Anterior vena cava (tissue), 1 donor: ENCODE results near the genes THSD7A, CRPPA, TSPAN13 and AGR3.

- PRO-cap: no peak
Measured at GRCh38 chr7:11636197-11637147, 195.5 kb downstream of the THSD7A start.

GRCh38 chr7:11831437-11832646, at the start of gene THSD7A:
Gene THSD7A, minus strand, starts transcription at chr7:11832198.
- PRO-cap: unidirectional peak, minus-strand start at chr7:11831811; bidirectional peak, plus-strand start at chr7:11832070, minus-strand start at chr7:11831811; unidirectional peak, minus-strand start at chr7:11832198

- PRO-cap: no peak
Measured at GRCh38 chr7:12031748-12032072, 179.4 kb upstream of the TMEM106B start.

DNA sequence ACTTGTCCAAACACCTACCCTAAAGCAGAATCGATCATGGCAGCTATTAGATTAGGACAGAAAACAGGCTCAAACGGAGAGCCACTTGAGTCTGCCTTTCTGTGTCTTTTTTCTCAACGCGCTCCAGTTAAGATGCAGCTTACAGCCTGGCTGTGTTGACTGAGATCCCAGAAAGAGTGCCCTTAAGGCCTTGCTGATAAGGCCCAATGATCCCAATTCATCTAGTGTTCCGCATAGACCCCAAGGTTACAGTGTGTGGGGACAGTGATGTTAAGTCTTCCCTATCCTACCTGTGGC, 963 bp downstream of the TMEM106B start:
- PRO-cap: no peak

- PRO-cap: no peak
Measured at GRCh38 chr7:12497520-12498005, 6.7 kb upstream of the ENSG00000226690 start.

DNA sequence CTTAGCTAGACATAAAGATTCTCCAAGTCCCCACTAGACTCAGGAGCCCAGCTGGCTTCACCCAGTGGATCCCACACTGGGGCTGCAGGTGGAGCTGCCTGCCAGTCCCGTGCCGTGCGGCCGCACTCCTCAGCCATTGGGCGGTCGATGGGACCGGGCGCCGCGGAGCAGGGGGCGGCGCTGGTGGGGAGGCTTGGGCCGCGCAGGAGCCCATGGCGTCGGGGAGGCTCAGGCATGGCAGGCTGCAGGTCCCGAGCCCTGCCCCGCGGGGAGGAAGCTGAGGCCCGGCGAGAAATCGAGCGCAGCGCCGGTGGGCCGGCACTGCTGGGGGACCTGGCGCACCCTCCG, 14.5 kb upstream of the SCIN start:
- PRO-cap: no peak

DNA sequence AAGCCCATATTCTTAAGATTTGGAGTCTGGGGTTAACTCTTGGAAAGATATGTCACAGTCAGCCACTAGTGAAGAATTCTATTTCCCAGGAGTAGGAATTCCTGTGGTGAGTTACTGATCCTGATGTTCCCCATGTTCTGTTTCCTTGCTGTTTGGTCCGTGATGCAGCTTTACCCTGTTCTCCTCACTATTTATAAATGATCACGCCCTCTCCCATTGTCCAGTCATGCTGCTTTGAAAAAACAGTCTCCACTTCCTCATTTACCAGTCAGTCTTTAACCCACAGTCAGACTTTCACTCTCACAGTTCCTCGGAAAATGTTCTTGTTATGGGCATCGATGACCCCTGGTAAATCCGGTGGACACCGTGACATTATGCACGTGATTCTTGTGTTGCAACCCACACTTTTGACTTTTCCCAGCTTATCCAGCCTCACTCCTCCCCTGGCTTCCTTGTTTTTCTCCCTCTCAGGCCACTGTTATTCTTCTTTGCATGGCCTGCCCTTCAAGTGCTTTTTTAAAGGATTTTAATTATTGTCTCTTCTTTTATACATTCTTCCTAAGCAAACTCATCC, 14.4 kb downstream of the SCIN start:
- PRO-cap: no peak

DNA sequence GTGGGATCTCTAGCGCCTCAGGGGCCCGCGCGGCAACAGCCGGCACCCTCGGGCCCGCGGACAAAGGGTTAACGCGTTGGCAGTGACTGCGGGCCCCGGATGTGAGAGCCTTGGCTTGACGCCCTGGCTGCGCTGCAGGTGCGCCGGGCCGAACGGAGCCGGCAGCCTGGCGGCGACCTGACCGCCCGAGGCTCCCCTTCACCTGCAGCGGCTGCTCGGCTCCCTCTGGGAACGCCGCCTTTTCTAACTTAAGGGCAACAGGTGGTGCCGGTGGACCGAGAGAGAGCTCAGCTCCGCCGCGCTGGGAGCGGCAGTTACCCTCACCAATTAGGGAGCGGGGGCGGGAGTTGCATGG, 281 bp upstream of the ARL4A start:
- PRO-cap: bidirectional peak, plus-strand start outside the sequence, minus-strand start at position 329 of the sequence

GRCh38 chr7:12979209-12979692, 291.8 kb downstream of the ARL4A start:
- PRO-cap: no peak

GRCh38 chr7:13057352-13058112, 370.1 kb downstream of the ARL4A start:
- PRO-cap: no peak

GRCh38 chr7:13778980-13779297, 210.5 kb downstream of the ETV1 start:
- PRO-cap: no peak

DNA sequence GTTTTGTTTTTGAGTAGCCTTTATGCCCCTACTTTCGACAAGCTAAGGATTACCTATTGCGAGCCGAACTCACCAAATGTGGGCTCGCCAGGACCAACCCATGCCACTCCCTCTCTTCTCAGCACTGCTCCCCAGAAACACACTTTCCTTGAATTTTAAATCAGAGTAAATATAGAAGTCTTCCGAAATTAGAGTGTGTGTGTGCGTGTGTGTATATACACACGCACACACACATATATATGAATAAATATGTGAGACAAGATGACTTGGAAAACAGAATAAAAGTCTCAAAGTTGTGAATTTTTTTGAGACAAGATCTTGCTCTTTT, 96.7 kb downstream of the AGMO start:
- PRO-cap: unidirectional peak, plus-strand start at position 56 of the sequence

DNA sequence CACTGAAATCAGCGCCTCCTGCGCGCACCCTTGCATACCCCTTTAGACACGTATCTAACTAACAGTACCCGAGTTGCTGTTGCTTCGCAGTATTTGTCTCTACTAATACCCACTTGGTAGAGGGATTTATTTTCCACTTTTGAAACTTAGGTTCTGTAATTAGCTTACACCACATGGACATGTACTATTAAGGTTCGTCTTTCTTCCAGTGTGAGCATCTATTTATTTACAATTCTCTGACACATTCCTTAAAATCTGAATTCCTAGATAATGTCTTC, 1.5 kb downstream of the MEOX2 start:
- PRO-cap: no peak

DNA sequence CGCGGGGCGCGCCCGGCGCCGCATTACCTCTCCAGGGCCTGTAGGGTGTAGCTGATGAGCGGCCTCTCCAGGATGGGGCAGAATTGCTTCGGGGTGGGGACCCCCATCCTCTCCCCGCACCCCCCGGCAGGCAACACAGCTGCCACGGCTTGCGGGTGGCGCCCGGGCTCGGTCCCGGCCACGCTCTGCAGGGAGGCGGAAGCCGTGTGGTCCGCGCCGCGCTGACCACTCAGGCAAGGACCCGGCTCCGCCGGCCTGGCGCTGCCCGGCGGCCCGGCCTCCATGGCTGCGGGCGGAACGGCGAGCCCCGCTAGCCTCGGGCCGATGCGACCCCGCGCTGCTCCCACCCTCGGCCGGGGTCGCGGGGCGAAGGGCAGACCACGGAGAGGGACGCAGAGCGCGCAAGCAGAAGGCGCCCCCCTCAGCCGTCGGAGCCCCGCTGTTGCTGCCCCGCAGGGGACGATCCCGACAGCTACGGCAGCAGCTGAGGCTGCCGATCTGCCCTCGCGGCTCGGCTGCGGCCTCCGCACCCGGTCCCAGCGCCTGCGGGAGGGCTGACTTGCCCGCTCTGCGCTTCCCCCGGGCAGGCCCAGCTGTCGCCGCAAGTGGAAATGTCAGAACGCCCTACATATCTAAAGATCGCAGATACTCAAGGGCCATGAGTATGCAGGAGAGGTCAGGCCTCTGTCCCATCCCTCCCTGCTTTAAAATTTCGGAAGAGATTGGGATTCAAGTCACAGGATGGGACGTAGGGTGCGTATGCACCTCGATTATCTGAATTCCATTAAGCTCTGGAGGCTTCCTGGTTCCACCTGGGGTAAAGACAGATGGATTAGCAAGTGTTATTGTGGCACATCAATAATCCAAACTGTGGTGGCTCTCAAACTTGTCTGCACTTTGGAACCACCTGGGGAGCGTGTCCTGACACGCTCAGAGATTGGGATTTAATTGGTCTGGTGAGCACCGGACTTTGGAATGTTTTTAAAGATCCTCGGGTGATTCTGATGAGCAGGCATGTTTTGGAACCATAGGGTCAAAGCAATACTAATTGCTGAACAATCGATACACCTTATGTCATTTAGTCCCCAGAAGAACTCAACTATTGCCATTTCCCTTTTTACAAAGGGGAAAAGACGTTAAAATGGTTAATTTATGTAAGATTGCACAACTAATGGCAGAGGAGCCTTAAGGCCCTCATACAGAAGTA, at the start of gene CRPPA:
Gene CRPPA, minus strand, starts transcription at position 500 of the 1,207 bp plus-strand sequence.
- PRO-cap: no peak

DNA sequence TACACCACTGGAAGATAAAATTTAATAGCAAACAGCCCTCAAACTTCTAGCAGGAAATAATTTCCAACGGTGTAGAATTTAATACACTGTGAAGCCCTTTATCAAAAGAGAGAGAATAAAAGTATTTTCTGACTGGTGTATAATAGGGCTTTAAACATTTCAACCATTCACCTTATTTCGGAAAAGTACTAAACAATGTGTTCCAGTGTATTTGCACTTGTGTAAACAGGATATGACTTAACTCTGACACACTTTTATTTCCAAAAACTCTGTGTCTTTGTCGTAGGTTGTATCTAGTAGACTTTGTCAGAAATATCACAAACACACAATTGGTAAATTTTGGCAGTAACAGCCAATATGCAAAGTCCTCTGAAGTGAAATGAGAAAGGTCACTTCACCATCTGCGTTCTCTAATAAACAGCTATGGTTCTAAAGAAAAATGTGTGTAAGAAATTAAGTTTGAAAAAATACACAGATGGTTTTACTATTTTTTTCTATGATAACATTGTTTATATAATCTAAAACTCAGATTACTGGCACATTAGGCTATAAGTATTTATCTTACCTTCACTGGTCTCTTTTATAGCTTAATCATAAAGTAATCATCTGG, 10.3 kb upstream of the TSPAN13 start:
- PRO-cap: no peak

DNA sequence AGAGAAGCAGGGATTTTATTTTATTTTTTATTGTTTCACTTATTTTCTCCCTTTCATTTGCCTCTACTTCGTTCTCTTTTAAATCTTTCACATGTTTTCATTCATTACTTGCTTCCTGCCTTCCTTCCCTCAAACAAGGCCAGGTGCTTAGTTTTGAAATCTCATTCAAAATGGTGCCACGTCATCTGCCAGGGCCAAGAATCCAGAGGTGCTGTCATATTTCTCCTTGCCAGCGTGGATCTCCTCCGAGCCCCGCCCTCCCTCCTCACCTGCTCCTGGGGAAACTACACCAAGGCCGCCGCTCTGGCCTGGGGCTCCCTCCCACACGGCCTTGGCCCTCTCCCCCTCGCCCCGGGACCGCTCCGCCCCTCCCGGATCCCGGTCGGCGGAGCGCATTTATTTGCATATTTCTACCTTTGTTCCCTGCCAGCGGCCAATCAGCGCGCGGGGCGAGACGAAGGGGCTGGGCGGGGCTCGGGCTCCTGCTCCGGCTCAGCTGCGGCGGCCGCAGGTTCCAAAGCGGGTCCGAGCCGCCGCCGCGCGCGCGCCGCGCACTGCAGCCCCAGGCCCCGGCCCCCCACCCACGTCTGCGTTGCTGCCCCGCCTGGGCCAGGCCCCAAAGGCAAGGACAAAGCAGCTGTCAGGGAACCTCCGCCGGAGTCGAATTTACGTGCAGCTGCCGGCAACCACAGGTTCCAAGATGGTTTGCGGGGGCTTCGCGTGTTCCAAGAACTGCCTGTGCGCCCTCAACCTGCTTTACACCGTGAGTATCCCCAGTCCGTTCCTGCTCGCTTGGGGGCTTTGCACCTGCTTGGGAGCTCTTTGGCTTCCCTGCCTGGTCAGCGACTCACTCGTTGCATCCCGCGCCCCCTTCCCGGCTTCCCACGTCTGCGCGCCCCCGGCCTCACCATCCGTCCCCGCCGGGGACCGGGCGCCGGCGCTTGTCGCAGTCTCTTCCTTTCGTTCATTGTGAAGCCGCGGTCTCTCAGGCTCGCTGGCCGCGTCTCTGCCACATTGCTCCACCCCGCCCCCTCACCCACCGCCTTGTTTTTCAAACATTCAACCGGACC, at the start of gene TSPAN13:
Gene TSPAN13, plus strand, starts transcription at position 488 of the 1,070 bp plus-strand sequence.
- PRO-cap: bidirectional peak, plus-strand start at position 510 of the sequence, minus-strand start at position 359 of the sequence

- PRO-cap: no peak
Measured at GRCh38 chr7:16881729-16882206, at the start of gene AGR3. Gene AGR3, minus strand, starts transcription at chr7:16881983.

DNA sequence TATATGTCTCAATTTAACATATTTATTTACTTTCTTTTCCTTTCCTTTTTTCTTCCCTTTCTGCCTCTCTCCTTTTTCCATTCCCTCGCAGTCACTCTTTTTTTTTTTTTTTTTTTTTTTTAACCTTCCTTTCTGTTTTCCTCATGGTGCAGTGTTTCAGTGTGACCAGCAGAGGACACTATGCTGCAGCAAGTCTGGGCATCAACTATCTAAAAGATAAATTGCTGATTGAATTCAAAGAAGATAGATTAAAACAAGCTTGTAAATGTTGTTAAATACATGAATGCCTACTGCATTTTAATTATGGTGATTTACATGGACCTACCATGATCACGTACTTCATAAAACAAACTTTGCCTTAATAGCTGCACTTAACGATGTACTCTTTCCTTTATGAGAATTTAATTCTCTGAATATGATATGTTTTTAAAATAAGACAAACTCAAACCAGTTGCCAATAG, 100.9 kb upstream of the AGR3 start:
- PRO-cap: no peak

- PRO-cap: no peak
Measured at GRCh38 chr7:17041195-17041765, 159.5 kb upstream of the AGR3 start.

GRCh38 chr7:17297091-17297437, 1.4 kb upstream of the AHR start:
- PRO-cap: no peak